ENCODE measurements around a stretch of chr5.

- RAMPAGE, long total RNA: no peak
- RRBS: no CpG with 5 or more reads among the region's 4 CpGs
These were observed 54.7 kb downstream of the DIAPH1 start for GRCh38 chr5:141564047-141564510.

DNA sequence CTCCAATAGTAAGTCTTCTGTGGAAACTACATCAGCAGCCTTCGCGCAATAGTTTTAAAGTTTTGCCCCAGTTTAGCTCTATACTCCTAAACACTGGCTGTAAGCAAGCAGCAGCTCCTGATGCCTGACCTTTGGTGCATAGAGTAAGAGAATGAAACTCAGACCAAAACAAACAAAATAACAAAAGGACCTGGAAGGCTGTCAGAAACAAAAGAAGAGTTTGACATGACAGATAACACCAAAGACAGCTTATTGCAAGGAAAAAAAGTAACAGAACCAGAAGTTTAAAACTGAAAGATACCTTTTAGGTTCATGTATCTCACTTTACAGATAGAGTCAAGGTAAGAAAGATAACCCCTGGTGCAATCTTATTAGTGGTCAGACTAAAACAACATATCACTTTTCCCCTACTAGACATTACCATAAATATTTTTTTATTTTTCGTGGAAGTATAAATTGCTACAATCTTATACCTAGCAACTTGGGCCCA lies 54.2 kb downstream of the DIAPH1 start:
- RAMPAGE, long total RNA: no peak
- RRBS: no CpG with 5 or more reads among the region's 3 CpGs

- RAMPAGE, long total RNA: no peak
- RRBS: under 1% methylated on average over 10 of the region's 43 CpGs
These were observed 549 bp downstream of the DIAPH1 start for GRCh38 chr5:141618047-141618855.

GRCh38 chr5:141634507-141635259 lies 2.0 kb downstream of the HDAC3 start:
- RAMPAGE, long total RNA: no peak
- RRBS: no CpG with 5 or more reads among the region's 9 CpGs

DNA sequence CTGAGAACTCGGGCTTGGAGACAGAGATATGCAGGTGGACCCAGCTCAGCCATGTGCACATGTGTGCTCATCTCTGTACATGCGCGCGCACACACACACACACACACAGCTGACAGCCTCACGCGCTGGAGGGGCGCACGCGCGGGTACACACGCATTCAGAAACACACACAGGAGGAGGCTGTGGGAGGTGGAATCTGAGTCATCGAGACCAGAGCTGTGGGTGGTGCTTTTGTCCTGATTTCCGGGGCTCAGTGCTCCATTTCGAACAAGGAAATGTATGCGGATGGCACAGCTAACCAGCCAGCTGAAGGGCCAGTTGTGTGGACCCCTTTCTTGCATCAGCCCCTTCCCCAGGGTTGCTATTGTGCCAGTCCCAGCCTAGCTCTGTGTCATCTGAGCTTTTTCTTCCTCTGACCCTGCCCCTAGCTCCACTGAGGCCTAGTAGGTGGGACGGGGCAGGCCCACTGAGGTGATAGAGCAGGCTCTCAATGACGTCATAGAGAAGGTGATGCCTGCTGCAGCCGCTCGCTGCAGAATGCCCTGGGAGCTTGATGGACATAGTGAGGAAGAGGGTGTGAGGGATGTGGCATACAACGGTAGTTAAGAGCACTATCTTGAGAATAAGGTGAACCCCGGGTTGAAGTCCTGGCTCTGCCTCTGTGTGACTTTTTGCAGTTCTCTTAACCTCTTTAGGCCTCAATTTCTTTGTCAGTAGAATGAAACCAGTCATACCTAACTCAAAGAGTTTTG lies 11.3 kb upstream of the ARAP3 start:
- RAMPAGE, long total RNA: no peak
- RRBS: no CpG with 5 or more reads among the region's 21 CpGs

GRCh38 chr5:141840086-141840949 lies 37.9 kb downstream of the PCDH1 start:
- RAMPAGE, long total RNA: no peak
- RRBS: no CpG with 5 or more reads among the region's 8 CpGs

- RAMPAGE, long total RNA: no peak
- RRBS: no CpG with 5 or more reads among the region's 16 CpGs
These were observed 583 bp downstream of the PCDH12 start for GRCh38 chr5:141957237-141958000.

- RAMPAGE, long total RNA: no peak
- RRBS: no CpG with 5 or more reads among the region's 3 CpGs
These were observed 1.4 kb downstream of the RNF14 start for GRCh38 chr5:141970042-141971018.

GRCh38 chr5:142011878-142012917 lies 629 bp downstream of the GNPDA1 start:
- RAMPAGE, long total RNA: no peak
- RRBS: 1% methylated on average over 2 of the region's 36 CpGs

DNA sequence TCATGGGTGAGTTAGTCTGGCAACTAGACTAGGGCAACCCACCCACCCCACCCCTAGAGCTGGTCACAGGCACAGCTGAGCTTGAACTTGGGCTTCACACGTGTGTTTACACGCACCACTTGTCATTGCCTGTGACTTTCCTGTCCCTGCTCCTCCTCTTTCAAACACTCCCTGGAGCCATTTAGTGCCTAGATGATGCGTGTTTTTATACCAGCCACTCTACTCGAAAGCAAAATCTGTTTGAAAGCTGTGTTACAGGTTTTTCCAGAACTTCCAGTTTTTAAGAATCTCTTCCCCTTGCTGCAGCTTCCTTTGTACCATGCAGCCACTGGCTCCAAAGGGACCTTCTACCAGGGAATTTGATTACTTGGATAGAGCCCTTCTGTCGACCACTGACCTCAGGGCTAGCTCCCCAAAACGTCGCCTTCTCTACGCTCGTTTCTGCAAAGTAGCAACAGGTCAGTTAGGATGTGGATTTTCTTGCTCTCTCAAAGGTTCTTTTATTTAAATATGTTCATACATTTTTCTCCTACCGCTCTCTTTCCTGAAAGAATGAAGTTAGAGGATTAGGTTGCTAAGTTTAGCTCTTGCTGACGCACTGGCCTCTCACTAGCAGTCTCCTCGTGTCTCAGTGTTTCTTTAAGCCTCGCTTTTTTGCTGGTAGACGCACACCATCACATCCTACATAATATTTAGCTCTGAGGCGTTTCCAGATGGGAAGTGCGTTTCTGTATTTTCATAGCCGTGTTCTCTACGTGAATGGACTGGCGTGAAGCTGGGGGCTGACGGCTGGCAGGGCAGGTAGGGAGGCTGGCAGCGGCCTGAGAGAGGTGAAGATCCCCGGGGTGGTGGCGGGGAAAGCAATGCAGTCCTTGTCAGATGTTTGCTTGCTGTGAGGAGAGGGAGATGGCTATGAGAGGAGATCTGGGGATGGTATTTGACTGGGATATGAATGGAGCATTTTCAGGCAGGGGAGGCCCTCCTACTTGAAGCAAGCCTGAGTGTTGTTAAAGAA lies 79.0 kb upstream of the SPRY4 start:
- RAMPAGE, long total RNA: no peak
- RRBS: no CpG with 5 or more reads among the region's 23 CpGs

GRCh38 chr5:142499711-142500204 lies 174.9 kb upstream of the SPRY4 start:
- RAMPAGE, long total RNA: no peak
- RRBS: no CpG with 5 or more reads among the region's 6 CpGs

DNA sequence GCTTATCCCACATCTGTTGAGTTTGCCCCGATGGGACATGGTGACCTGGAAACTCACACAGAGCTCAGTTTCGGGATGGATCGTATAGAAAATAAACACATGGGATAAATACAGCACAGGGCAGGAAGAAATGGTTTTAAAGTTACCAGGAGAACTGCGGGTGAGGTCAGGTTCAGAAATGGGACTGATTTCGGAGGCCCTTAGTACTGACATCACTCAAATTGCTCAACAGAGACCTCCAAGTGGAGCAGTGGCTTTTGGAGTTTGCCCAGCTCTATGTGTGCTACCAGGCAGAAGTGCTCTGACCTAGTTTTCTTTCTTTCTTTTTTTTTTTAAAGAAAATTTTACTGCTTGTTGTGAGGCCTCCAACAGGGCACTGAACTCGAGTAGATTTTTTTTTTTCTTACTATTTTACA lies 173.9 kb downstream of the FGF1 start:
- RAMPAGE, long total RNA: no peak
- RRBS: no CpG with 5 or more reads among the region's 6 CpGs

DNA sequence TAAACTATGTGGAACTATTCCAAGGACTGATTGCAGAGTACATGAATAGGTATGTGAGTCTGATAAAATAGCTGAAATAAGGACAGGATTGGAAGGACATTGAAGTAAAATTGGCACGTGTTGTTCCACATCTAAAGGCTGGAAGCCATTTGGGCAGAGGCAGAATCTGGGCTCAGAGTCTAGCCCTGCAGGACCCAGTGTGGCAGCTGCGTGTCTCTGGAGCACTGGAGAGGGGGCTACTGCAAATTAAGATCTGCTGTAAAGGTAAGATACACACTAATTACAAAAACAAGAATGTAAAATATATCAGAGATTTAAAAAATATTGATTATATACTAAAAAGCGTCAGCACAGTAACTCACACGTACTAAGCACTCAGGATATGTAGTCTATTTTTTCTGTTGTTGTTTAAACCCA lies 30.2 kb upstream of the FGF1 start:
- RAMPAGE, long total RNA: no peak
- RRBS: no CpG with 5 or more reads among the region's 4 CpGs

GRCh38 chr5:142772720-142773226 lies 2.6 kb downstream of the ARHGAP26 start:
- RAMPAGE, long total RNA: no peak
- RRBS: no CpG with 5 or more reads among the region's 6 CpGs

DNA sequence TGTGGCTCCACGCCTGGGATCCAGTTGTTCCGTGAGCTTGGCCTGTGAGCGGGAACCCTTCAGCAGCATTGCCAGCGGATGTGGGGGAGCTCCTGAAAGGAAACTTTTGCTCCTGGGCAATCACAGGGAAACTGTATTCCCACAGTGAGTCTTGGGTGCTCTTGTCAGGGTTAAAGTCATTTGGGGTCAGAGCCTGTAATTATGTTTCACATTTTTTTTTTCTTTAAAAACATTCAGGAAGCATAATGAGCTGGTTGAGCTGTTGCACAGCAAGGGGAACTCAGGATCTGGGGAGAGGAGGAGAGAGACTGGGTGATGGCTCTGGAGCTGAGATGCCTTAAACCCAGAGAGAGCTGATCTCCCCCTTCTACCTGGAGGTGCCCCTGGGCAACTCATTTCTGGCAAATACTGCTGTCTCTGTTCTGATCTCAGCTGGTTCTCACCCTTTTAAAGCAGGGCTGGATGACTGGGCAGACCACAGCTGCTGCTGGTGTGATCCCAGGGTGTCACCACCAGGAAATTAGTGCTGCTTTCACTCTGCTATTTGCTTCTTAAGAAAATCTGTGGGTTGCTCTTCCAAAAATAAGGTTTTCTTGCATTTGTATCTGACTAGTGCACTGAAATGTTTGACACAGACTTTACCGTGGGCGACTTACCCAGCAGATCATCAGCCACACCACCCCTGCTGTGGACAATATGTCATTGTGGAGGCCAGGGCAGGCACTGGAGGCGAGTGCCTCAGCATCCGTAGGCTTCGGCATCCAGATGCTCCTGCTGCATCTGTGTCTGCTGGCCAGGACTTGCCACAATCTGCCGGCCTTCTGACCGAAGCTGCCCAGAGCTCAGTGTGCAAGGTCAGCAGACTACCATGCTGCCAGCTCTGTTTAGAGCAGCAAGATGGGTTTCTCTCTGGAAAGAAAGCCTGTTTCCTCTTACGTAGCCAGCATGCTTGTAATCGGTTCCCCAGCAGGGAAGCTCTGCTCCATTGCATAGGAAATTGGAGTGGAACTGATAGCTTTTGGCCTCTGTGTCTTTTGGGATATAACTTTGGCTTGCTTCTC lies 13.4 kb downstream of the ARHGAP26 start:
- RAMPAGE, long total RNA: no peak
- RRBS: no CpG with 5 or more reads among the region's 13 CpGs

DNA sequence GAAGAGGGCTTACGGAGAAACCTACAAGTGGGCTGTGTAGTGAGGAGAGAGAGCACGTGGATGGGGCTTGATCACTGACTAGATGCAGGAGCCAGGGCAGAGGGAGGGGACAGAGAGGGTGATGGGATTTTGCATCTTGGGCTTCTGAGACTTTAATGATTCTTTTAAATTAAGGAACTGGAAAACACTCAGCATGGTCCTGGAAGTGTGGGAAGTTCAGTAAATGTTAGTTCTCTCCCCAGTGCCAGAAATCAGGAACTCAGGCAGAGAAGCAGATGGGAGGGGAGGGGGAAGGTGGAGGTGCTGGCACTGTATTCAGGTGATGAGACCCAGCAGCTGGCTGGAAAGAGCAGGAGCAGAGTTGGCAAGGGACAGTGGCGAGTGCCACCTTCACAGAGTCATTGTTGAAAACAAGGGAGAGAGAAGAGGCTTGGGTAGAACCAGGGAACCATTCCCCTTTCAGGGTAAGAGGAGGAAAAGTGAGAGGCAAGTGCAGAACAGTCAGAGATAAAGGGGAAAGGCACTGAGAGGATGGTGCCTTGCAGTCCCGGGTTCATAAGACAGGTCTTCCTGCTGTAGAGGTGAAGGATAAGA lies 46.9 kb downstream of the ARHGAP26 start:
- RAMPAGE, long total RNA: no peak
- RRBS: no CpG with 5 or more reads among the region's 4 CpGs

DNA sequence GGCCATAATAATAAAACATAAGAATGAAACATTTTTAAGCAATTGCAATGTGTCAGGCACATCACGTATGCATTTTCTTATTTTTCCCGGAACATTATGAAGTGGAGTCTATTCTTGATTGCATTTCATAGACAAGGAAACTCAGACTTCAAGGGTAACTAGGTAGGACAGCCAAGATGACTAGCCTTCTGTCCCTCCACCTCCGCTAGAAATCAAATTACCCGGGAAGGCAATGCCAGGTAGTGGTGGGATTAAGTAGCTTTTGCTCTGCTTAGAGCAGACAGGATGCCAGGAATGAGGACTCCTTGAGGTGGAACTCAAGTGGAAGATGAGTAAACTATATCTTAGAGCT lies 50.5 kb downstream of the ARHGAP26 start:
- RAMPAGE, long total RNA: no peak
- RRBS: no CpG with 5 or more reads among the region's 4 CpGs

DNA sequence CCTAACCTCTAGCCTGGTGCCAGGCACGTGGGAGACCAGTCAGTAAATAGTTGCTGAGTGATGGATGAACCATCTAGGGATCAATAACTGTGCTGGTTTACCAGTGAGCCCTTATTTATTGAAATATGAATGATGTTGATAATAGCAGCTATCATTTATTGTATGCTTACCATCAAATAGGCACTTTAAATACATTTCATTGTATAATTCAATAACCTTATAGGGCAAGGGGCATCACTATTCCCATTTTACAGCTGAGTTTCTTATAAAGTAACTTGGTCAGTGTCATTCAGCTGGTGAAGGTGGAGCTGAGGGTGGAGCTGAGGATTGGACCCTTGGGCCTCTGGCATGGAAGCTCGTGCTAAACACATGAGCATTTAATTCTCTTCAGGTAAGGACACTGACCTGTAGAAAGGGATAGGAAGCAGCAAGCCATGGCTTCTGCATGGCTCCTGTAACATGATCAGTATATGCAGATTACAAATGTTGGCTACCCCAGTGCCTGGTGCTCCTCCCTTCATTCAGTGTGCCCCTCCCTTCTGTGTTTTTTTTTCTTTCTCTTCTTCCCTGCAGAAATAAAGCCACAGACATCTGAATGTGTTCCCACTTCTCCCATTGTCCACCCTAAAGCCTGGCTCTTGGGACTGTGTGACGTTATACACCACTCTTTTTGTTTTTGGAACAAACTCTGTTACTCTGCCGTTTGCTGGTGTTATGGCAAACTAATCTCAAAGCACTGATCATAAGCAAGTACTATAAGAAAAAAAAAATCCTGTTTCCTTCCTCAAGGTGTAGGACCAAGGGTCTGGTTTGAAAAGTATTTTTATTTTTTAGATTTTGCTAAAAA lies 52.9 kb downstream of the ARHGAP26 start:
- RAMPAGE, long total RNA: no peak
- RRBS: no CpG with 5 or more reads among the region's 4 CpGs

DNA sequence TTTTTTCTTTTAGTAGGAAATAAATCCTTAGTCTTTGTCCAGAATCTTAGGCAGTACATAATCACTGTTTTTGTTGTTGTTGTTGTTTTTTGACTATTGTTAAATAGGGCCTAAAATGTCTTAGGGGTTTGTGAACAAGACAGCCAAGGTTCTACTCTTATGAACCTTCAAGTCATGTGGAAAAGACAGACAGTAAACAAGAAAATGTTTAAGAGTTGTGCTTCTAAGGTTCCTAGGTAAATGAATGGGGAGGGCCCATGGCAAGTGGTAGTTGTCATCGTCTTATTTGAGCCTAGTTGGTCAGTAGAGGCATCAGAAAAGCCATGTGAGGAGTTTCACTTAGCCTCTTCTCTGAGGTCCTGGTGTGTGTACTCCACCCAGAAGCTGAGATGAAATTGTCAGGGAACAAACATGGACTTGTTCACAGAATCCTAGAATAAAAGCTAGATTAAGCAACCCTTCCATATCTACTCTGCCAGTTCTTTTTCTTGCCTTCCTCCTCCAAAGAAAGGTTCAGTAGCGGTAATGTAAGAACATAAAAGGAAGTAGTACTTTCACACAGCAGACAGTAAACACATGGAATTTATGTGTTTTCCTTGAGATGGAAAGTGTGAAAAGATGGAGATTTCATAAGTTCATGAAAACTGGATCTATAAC lies 70.3 kb downstream of the ARHGAP26 start:
- RAMPAGE, long total RNA: no peak
- RRBS: no CpG with 5 or more reads among the region's 2 CpGs

GRCh38 chr5:142860895-142861644 lies 90.9 kb downstream of the ARHGAP26 start:
- RAMPAGE, long total RNA: no peak
- RRBS: 92% methylated on average over 2 of the region's 12 CpGs

Data from kidney epithelial cell (primary cell).